Skeletal muscle cell (primary cell): ENCODE measurements around the gene PPP1R7.

DNA sequence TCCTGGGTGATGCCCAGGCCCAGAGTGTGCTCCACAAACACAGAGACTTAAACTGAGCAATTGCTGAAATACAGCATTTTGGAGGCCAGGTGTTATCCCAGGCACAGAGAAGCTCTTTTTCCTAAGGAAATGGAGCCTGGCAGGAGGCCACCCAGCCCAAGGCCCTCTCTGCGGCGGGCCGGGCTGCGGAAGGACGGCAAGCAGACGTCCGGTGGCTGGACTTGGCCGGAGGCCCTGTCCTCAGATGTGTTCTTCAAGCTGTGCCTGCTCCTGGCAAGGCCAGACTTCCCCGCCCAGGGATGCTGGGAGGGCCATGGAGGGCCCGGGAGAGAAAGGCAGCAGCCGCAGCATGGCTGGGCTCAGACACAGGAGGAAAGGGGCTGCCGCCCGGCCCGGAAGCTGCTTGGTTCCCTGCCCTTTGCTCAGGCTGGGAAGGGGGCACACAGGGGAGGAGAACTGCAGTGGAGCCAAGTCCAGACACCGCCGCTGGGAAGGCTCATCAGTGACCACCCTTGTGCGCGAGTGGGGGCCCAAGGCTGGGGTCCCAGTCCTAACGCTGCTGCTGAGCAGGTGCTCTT, 7.6 kb downstream of the CROCC2 start:
- RRBS = 30% methylated on average over 5 of the region's 19 CpGs

DNA sequence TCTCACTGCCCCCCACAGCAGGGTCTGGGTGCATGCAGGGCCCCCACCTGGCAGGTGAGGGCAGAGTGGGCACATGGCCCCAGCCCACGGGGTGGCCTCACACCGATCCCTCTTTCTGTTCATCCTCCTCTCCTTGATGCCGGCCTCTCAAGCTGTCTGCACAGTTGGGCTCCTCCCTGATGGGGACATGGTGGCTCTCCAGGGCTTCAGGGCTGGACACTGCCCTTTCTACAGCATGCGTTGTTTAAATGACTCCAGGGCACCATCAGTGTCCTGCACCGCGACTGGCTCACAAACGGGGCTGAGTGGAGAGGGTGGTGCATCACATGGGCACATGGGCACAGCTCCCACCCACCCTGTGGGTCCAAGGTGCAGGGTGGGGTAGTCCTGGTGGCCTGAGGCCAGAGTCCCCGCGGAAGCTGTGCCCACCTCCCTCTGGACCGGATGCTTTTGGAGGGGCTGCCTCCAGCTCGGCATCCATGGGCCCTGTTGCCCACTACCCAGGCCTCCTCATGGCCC, 12.5 kb upstream of the SNED1 start:
- RRBS = no CpG with 5 or more reads among the region's 11 CpGs

- RRBS = 7% methylated on average over 7 of the region's 34 CpGs
Measured at GRCh38 chr2:240991329-240992285, 6.8 kb upstream of the SNED1 start.

- RRBS = 74% methylated on average over 3 of the region's 27 CpGs
Measured at GRCh38 chr2:240996929-240998045, 1.1 kb upstream of the SNED1 start.

DNA sequence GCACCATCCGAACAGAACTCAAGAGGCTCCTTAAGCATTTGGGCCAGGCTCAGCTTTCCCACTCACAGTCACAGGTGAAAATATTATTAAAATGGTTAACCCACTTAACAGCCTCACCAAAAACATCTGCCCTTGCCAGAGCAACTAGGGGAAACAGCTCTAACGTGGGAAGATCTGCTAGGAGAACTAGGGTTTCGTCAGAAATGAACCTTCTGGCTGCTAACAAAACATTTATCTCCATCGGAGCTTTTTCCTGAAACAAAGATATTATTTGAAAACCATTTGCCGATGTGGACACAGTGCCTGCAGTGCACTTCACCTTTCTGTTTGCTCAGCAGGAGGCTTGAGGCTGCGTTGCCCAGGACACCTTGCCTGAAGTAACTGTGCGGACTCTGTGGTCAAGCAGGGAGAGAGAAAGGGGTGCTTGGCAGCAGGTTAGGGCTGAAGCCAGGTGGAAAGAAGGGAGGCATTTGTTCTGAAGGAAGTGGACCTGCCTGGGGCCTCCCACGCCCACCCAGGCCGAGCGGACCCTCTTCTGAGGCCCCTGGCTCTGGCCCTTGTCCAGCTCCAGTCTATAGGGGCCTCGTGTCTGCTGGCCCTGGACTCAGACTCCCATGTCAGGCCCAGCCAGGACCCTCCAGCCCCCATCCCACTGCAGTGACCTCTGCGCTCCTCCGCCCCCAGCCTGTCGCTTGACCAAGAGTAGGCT, 2.3 kb downstream of the SNED1 start:
- RRBS = no CpG with 5 or more reads among the region's 14 CpGs

DNA sequence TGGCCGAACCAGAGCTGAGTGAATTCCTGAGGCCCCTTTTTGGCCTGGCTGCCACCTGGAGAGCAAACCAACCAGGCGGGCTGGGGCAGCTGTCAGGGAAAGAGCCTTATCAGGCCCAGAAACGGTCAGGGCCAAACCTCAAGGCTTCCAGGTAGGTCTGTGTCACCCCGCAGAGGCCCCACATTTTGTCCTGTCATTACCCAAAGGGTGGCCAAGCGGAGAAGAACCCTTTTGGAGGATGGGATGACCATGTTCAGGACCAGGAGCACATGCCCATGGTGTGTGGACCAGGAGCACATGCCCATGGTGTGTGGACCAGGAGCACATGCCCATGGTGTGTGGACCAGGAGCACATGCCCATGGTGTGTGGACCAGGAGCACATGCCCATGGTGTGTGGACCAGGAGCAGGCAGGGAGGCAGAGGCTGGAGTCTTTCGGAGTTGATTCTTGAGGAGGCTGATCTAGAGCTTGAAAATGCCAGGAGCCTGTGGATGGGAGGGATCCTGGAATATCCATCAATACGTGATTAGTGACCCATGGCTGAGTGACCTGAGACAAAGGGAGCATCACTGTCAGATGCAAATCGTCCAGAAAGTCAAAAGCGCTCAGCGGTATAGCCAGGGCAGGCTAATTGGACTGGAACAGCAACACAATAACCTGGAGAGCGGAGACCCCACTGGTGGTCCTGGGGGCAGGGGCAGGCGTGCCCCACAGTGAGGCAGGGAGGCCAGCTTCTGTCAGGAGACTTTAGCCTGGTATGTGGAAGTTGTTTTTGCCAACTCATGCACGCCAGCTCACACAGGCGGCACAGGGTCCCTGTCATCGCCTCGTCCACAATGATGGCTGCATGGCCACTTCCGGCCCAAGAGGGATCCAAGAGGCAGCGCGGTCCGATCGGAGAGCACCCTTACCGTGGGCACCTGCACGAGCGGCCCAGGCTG, 20.7 kb downstream of the SNED1 start:
- RRBS = no CpG with 5 or more reads among the region's 24 CpGs

DNA sequence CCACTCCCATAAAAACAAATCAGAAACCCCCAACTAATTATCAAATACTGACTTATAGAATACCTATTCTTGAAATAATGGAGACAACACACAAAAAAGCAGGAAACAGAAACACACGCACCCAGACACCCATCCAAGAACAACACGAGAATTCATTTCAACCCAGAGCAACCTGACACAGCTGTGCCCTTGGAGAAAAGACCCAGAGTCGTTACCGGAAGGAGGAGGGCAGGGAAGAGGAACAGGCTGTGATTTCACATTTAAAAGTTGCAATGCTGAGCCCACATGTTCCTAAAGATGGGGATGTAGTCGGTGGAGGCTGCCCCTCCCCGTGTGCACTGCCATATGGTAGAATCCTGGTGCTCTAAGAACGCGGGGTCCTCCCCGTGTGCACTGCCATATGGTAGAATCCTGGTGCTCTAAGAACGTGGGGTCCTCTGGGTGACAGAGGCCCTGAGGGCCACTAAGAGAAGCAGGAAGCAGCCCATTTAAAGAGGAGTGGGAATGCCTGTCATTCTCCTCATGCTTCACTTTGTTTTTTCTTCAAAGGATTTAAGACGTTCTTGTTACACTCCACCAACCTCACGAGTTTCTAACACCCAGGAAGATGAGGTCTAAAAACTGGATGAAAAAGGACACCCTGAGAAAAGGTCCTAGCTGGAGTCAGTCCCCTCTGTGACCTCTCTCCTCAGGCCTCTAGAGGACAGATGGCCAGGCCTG, 10.8 kb downstream of the MTERF4 start:
- RRBS = no CpG with 5 or more reads among the region's 12 CpGs

DNA sequence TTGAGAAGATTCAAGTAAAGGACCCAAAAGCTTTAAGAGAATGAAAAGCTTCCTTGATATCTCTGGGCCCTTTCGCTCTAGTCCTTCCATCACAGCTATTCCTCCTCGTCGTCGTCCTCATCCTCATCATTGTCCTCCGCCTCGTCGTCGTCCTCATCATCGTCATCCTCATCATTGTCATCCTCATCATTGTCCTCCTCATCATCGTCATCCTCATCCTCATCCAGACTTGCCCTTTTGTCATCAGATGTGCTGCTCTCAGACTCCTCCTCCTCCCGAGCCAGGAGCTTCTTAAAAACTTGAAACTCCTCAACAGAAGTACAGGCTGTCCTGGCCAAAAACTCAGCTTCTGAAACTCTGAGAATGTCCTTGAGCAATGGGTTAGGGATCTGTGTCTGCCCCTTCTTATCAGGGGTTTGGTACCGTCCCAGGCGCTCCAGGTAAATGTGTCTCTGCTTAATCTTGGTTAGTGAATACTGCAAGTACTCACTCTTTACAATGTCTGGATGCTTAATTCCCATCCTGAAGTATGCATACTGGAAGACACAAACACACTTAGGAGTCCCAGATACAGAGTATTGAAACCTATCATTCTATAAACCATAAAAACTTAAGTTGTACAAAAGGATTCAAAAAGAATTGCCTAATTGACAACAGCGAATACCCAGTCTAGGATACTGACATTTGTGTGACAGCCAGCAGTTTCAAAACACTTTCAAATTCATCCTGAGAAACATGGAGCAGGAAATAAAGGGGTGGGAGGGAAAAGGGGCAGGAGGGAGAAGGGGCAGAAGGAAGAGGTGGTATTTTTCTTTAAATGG, 6.0 kb downstream of the MTERF4 start:
- RRBS = no CpG with 5 or more reads among the region's 14 CpGs

DNA sequence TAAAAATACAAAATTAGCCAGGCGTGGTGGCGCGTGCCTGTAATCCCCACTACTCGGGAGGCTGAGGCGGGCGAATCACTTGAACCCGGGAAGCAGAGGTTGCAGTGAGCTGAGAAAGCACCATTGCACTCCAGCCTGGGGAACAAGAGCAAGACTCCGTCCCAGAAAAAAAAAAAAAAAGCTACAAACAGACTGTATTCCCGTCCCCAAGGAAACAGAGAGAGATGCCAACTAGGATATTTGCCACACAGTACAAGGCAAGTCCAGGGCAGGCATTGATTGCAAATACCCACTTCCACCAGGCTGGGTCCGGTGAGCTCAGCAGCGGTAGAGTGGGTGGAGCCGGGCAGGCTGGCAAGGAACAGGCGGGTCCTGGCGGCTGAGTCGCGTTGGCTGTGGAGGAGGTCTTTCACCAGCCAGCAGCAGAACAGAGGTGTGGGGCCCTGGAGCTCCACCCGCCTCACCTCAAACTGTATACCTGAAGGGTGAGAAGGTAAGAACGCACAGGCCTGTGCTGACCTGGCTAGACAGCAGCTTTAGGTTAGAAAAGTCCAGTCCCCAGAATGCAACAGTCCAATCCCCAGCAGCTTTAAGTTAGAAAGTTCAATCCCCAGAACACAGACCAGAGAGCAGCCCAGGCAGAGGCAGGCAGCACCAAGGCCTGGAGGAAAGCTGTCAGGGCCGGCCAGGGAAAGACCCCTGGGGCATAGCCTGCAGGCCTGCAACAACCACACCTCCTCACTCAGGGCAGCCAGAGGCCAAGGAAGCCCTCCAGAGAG, 21.8 kb upstream of the MTERF4 start:
- RRBS = no CpG with 5 or more reads among the region's 19 CpGs

- RRBS = 1% methylated on average over 15 of the region's 94 CpGs
Measured at GRCh38 chr2:241149995-241151184, at the start of gene PPP1R7. TSS of gene PPP1R7 (plus strand) at chr2:241150467.

GRCh38 chr2:241223727-241224141, 35.3 kb downstream of the ANO7 start:
- RRBS = no CpG with 5 or more reads among the region's 10 CpGs

- RRBS = no CpG with 5 or more reads among the region's 7 CpGs
Measured at GRCh38 chr2:241262449-241263199, 52.8 kb downstream of the HDLBP start.

- RRBS = no CpG with 5 or more reads among the region's 12 CpGs
Measured at GRCh38 chr2:241279412-241280500, 35.7 kb downstream of the HDLBP start.

GRCh38 chr2:241332064-241333028, 16.6 kb downstream of the SEPTIN2 start:
- RRBS = no CpG with 5 or more reads among the region's 6 CpGs

DNA sequence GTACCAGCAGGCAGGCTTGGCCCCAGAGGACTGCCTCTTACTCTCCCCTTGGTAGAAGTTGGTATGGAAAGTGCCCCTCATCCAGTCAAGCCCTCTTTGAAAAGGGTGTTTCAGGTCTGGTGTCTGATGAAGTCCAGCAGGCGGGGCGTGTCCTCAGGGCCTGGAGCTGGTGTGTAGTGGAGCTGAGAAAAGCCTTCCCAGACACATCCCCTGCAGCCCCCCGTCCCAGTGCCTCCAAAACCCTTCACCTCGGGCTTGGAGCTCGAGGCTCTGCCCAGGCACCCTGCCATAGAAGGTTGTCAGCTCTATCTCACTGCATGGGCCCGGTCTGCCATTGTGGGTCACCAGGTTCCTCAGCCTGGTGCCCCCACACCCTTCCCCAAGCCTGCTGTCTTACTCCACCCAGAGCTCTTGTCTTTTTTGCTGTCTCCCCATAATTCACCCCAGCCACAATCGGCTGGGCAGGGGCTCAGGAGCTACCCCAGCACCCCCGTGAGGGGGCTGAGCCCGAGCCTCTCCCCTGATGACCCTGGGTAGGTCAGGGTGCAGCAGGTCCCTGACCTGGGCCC, 16.5 kb downstream of the STK25 start:
- RRBS = no CpG with 5 or more reads among the region's 9 CpGs

DNA sequence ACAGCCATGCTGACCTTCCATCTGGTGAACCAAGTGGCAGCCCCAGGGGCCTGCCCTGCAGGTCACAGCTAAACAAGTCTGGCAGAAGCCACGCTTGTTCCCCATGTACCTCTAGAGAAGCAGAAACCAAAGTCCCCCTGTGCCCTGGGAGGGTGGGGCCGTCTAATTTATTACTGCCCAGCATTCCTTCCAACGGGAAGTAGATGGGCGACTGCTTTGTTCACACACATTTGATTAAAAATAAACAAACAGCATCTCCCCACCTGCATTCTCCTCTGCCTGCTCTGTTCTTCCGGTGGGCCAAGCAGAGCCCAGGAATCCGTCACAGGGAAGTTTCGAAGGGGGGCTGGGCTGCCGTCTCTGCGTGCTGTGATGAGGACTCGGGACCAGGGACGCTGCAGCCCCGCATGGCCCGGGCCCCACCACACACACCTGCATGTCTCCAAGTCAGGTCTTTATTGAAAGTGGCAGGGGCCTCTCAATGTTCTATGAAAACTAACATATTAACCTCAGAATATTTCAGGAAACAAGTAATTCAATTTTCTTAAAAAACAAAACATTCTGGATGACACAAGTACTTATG, 13.7 kb downstream of the STK25 start:
- RRBS = no CpG with 5 or more reads among the region's 13 CpGs

DNA sequence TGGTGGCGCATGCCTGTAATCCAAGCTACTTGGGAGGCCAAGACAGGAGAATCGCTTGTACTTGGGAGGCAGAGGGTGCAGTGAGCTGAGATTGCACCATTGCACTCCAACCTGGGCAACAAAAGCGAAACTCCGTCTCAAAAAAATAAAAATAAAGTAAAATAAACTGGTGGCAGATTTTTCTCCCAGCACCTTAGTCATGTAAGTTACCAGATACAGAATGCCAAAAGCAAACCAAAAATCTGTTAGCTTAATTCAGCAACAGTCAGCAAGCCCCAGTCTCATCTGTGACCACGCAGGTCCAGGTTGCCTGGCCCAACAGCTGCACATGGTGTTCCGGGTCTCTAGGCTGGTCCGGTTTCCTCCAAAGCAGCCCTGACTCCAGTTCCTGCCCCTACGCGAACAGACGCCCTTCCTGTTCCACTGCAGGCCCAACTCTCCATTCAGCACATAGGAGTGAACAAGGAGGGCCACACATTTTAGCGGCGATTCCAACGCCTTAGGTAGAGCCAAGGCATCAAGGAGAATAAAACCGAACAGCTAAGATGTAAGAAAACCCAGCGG, 1.7 kb downstream of the STK25 start:
- RRBS = no CpG with 5 or more reads among the region's 15 CpGs

GRCh38 chr2:241584438-241585044, 26.0 kb downstream of the BOK start:
- RRBS = no CpG with 5 or more reads among the region's 18 CpGs

- RRBS = no CpG with 5 or more reads among the region's 19 CpGs
Measured at GRCh38 chr2:241678403-241678958, 8.1 kb downstream of the DTYMK start.

DNA sequence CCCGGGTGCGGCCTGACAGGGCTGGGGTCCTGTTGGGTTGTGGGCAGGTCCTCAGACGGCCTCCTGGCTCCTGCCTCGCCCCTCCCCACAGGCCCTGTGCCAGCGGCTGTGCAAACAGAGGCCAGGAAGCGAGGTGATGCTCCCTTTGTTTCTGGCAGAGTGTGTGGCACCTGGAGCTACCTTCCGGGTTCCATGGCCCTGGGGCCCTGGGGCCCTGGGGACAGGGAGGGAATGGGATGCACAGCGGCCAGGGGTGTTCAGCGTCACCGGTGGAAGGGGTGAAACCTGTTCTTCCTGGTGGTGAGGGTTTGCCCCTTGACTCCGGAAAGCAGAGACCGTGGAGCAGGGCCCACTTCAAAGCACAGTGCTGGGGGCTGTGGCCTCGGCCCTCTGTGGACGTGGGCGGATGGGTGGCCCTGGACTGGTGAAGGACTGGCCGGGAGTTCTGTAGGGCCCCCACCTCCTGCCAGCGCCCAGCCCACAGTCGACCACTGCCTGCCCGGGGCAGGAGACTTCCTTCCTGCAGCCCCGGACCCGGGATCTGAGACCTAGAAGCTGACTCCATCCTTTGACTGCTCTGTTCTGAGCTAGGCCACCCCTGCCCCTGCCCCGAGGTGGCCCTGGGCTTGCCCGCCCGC, 2.6 kb upstream of the GAL3ST2 start:
- RRBS = 75% methylated on average over 9 of the region's 24 CpGs